Transverse colon (tissue), 4 donors: ENCODE measurements around the genes RACGAP1, COX14 and ATF1.

- PRO-cap, result no peak
- RAMPAGE, long total RNA, 4 experiments, result start-site peak on the minus strand in 1 of 4 experiments, at chr12:49558612-49558676 at its widest, 16 reads per replicate
Measured at GRCh38 chr12:49558412-49558844, 9.5 kb downstream of the MCRS1 start.

GRCh38 chr12:49633289-49634091, 10.1 kb downstream of the PRPF40B start:
- PRO-cap, result no peak
- RAMPAGE, long total RNA, 4 experiments, result start-site peak on the plus strand in 1 of 4 experiments, at chr12:49633493-49634075 at its widest, 10 reads per replicate

GRCh38 chr12:49672298-49673177, 34.7 kb downstream of the FMNL3 start:
- PRO-cap, result no peak
- RAMPAGE, long total RNA, 4 experiments, result no peak in any of the 4 experiments

GRCh38 chr12:49753182-49753381, 11.7 kb downstream of the TMBIM6 start:
- PRO-cap, result no peak
- RAMPAGE, long total RNA, 4 experiments, result no peak in any of the 4 experiments

GRCh38 chr12:49795610-49796105, 32.6 kb downstream of the NCKAP5L start:
- PRO-cap, result no peak
- RAMPAGE, long total RNA, 4 experiments, result no peak in any of the 4 experiments

DNA sequence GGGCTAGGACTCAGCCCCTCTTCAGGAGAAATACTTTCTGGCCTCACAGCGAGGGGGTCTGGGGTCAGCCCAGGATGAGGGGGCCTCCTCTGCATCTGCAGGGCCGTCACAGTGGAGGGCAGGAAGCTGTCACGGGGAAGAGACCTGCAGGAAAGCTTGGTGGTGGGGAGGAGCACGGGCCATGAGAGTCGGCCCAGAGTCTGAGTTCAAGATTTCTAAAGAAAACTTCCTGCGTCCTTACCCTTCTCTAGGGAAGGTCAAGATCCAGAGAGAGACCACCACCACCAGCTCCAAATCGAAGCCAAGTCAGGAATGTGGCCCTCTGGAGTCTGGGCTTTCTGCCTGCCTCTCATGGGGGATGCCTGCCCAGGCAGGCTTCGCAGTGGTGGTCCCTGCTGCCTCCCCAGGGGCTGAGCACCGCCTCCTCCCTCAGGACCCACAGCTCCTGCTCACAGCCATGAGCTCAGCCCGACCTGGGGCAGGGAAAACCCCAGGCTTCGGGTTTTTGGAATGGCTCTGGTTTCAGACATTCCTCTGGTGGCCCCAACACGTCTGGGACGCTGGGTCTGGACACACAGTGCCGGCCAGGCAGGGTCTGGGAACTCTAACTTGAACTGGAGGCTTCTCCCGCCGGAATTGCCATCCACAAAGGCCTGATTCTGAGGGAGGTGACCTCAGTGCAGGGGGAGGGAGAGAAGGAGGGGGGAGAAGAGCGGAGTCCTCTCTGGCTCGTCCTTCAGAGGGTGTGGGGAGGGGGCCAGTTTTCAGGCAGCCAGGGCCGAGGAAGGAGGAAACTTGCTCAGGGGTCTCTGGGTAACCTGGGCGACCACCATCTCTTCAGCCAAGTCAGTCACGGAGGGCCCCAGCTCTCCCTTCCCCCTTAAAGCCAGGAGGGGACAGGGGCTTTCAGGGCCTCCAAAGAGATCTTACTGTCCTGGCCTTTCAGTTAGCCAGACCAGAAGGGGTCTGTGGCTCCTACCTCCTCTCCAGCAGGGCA, 19.6 kb downstream of the NCKAP5L start:
- PRO-cap, result no peak
- RAMPAGE, long total RNA, 4 experiments, result no peak in any of the 4 experiments

GRCh38 chr12:49824861-49825312, 3.3 kb downstream of the NCKAP5L start:
- PRO-cap, result no peak
- RAMPAGE, long total RNA, 4 experiments, result no peak in any of the 4 experiments

- PRO-cap, result no peak
- RAMPAGE, long total RNA, 4 experiments, result no peak in any of the 4 experiments
Measured at GRCh38 chr12:49902575-49903259, 983 bp downstream of the FAIM2 start.

GRCh38 chr12:49966707-49967871, 5.4 kb downstream of the AQP5 start:
- PRO-cap, result no peak
- RAMPAGE, long total RNA, 4 experiments, result no peak in any of the 4 experiments

- PRO-cap, result bidirectional peak, plus-strand start at chr12:50025428, minus-strand start at chr12:50025494
- RAMPAGE, long total RNA, 4 experiments, result start-site peak on the minus strand in 4 of 4 experiments, at chr12:50025441-50025463 at its widest, 29 to 109 reads per replicate
Measured at GRCh38 chr12:50024702-50025573, at the start of gene RACGAP1. Gene RACGAP1 (minus strand): TSS chr12:50025494.

DNA sequence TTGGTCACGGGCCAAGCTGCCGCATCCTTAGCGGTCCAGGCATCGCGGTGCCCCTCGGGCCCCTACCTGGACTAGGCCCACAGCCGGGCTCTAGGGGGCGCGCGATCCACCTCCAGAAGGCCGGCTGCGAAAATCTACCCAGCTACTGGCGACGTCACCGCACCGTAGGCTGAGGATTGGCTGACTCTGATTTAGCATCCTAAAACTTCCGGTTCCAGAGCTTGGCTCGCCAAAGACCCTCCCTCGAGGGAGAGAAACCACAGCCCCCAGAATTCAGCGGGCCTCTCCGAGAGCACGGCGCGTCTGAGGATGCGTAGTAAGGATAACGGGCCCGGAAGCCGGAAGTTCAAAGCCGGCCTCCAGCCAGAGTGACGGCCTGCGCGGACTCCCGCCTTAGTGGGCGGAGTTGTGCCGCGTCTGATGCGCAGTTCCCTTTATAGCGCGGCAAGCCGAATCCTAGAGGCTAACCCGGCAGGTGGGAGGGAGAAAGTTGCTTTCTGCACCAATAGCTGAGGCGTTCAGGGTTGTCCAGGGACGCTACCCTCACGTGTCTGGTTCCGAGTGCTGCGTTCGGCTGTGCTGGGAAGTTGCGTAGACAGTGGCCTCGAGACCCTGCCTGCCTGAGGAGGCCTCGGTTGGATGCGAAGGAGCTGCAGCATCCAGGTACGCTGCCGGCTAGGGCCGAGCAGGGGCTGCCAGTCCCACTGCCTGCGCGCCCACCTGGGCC, at the start of gene COX14:
TSS of gene COX14 (plus strand) at position 598 of the 727 bp plus-strand sequence.
- PRO-cap, result unidirectional peak, minus-strand start at position 64 of the sequence; bidirectional peak, plus-strand start at position 560 of the sequence, minus-strand start at position 391 of the sequence
- RAMPAGE, long total RNA, 4 experiments, result start-site peak on the plus strand in 4 of 4 experiments, centred at positions 577 to 604 of the sequence, 122 to 796 reads per replicate

DNA sequence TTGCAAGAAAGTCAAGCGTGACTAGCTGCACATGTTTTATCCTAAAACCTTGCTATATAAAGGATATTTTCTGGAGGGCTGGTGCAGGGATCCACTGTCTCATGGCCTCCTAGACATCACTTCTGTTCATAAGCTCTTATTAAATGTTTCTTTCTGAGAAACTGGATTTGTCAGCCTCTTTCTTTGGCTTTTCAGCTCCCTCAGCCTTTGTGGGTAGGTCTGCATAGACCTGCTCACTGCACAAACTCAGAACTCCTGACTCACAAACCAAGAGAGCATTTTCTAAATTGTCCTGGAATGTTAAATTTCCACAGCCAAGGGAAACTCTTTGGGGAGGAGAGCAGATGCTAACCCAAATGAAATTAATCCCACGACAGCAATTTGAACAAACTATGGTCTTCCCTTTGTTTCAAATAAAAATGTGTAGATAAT, 19.5 kb upstream of the CERS5 start:
- PRO-cap, result no peak
- RAMPAGE, long total RNA, 4 experiments, result no peak in any of the 4 experiments

GRCh38 chr12:50271854-50272260, 11.5 kb downstream of the LIMA1 start:
- PRO-cap, result no peak
- RAMPAGE, long total RNA, 4 experiments, result no peak in any of the 4 experiments

- PRO-cap, result unidirectional peak, minus-strand start at chr12:50326804
- RAMPAGE, long total RNA, 4 experiments, result no peak in any of the 4 experiments
Measured at GRCh38 chr12:50326582-50327195, 43.4 kb upstream of the LIMA1 start.

DNA sequence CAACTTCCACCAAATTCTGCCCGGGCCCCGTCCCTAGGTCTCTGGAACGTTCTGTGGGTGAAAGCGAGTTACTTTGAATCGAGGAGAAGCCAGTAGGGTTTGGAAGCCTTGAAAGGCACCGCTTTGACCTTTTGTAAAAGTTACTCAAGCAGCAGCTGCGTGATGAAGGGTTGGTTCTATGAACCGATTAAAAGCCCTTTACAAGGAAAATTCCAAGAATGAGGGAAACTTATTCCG, 752 bp downstream of the LARP4 start:
- PRO-cap, result no peak
- RAMPAGE, long total RNA, 4 experiments, result no peak in any of the 4 experiments

DNA sequence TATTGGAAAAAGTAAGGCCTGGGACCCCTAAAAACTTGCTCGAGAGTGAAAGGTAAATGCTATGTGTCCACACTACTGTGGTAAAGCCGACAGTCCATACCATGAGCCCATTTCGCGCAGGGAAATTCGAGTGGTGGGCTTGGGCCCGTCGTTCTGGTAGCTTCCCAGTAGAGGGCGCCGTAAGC, 167 bp upstream of the DIP2B start:
- PRO-cap, result no peak
- RAMPAGE, long total RNA, 4 experiments, result no peak in any of the 4 experiments

GRCh38 chr12:50536970-50538349, 32.7 kb downstream of the DIP2B start:
- PRO-cap, result no peak
- RAMPAGE, long total RNA, 4 experiments, result start-site peak on the plus strand in 2 of 4 experiments, at chr12:50537427-50538125 at its widest, 5 to 7 reads per replicate

- PRO-cap, result no peak
- RAMPAGE, long total RNA, 4 experiments, result no peak in any of the 4 experiments
Measured at GRCh38 chr12:50548794-50549205, 44.0 kb downstream of the DIP2B start.

DNA sequence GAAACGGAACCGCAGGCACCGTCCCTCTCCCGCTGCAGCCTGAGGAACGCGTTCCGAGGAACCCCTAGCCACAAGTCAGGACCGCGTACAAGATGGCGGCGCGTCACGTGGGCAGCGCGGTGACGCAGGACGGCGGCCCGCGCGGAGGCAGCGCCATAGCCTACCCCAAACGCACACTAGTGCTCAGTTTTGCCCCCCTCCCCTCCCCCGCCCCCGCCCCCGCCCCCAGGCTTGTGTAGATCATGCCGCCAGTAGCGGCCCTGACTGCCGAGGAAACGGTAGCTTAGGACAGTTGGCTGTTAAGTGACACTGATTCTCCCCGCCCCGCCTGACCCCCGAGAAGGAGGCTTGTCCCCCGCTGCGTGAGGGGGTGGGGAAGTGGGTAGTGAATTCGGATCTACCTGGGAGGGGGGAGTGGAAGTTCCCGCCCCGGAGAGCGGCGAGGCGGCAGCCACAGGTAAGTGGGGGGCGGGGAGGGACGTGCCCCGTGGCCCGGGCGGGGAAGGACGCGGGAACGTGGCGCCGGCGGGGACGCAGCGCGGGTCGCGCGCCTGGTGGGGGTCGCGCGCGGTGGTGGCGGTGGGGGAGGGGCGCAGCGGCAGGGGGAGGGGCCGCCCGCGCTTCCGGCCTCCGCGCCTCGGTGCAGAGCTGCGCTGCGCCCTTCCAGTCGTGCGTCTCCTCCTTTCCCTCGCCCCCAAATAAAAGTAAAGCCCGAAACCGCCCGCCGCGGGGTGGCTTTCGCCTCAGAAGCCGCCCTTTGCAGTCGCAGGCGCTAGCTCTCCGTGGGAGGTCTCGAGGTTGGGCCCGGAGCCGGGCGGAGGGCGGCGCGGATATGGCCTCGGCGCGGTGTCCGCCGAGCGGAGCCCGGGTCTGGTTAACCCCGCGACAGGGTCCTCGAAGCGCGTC, at the start of gene ATF1:
TSS of gene ATF1 (plus strand) at position 251 of the 906 bp plus-strand sequence.
- PRO-cap, result bidirectional peak, plus-strand start at position 254 of the sequence, minus-strand start at position 41 of the sequence; bidirectional peak, plus-strand start at position 488 of the sequence, minus-strand start at position 545 of the sequence; bidirectional peak, plus-strand start at position 630 of the sequence, minus-strand start at position 696 of the sequence
- RAMPAGE, long total RNA, 4 experiments, result start-site peak on the plus strand in 3 of 4 experiments, centred at positions 240 to 422 of the sequence, 19 to 764 reads per replicate

DNA sequence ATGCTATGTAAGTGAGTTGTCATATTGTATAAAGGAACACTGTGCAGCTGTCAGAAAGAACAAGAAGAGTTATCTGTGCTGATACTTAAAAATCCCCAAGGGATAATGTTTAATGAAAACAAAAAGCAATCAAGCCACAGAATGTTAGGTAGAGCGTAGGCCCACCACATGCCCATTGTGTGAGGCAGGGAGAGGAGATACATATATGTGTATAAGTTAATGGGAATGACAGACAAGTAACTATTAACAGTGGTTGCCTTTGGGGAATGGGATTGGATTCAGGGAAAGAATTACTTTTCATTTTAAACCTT, 1.7 kb downstream of the METTL7A start:
- PRO-cap, result no peak
- RAMPAGE, long total RNA, 4 experiments, result no peak in any of the 4 experiments